Glomerular endothelial cell (primary cell): ENCODE measurements around the gene PPM1B.

DNA sequence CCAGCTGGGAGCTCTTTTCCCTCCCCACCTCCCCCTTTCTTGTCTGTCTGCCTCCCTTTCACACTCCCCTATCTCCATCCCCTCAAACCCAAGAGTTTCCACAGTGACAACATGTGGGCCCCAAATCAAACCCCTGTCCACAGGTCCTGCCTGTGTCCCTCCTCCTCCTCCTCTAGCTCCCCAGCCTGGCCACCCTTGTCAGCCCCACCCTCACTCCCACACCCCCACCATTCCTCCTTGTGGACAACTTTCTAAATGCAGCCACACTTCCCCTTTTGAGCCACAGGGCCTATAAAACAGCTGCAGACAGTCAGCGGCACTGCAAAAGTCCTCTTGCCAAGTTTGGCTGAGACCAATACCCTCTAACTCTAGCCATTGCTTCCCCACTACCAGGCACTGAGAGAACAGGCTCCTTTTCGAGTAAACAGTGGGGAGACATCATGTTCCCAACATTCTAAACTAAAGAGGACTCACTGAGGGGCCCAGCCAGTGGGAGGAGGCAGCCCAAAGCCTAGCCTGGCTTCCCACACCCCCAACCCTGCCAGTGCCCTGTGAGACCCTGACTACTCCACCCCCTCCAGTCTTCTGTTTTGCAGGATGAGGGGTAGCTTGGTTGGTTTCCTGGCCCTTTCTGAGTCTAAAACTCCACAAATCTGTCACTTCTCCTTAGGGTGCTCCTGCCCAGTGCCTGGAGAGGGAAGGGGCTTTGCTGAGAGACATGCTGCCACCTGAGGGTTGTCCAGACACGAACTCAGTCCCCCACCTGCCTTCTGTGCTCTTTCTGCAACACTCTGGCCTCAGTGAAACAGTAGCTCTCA lies 120.3 kb downstream of the ZFP36L2 start:
- RAMPAGE, long total RNA = no peak

GRCh38 chr2:43127645-43128081 lies 98.7 kb downstream of the ZFP36L2 start:
- RAMPAGE, long total RNA = no peak

DNA sequence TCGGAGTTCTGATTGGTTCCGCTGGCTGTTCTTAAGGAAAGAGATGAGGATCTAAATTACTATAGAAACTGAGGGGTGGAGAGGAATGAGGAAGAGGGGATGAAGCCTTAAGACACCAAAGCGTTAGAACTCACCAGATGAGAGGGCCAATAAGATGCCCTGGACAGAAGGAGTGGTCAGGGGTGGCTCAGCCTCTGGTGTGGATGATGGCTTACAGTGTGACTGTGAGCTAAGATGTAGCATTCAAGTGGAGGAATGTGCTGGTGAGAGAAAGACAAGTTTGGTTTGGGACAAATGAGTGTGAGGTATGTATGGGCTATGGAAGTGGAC lies 97.8 kb downstream of the ZFP36L2 start:
- RAMPAGE, long total RNA = no peak

- RAMPAGE, long total RNA = no peak
Observed at GRCh38 chr2:43136643-43137468, 89.5 kb downstream of the ZFP36L2 start.

- RAMPAGE, long total RNA = no peak
Observed at GRCh38 chr2:43162272-43162634, 64.2 kb downstream of the ZFP36L2 start.

- RAMPAGE, long total RNA = no peak
Observed at GRCh38 chr2:43215870-43216324, 10.5 kb downstream of the ZFP36L2 start.

DNA sequence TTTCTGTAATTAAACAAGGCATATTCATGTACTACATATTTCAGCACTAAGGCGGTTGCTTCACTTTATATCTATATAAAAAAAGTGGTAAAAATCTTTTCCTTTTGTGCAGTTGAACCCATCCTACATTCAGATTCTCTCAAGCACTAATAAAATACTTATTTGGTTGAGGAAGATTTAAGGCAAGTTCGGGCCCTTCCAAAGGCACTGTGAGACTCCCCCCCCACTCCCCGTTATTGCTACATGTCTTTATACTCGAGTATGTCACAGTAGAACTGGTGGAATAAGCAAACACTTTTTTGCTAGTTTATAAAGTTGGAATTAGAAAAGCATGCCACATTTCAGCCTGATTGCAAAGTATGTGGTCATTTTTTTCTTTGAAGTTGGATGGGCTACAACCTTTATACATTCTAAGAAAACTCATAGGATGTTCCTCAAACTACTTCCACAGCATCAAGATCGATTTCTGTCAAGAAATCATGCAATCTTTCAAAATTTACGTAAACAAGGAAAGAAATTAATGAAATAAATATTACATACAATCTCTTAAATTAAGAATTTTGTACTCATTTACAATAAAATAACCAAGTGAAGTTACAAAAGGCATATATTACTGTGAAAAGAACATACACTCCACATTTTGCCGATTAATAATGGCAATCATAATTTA lies 3.6 kb downstream of the ZFP36L2 start:
- RAMPAGE, long total RNA = no peak

- RAMPAGE, long total RNA = no peak
Observed at GRCh38 chr2:43264853-43265349, 38.5 kb upstream of the ZFP36L2 start.

DNA sequence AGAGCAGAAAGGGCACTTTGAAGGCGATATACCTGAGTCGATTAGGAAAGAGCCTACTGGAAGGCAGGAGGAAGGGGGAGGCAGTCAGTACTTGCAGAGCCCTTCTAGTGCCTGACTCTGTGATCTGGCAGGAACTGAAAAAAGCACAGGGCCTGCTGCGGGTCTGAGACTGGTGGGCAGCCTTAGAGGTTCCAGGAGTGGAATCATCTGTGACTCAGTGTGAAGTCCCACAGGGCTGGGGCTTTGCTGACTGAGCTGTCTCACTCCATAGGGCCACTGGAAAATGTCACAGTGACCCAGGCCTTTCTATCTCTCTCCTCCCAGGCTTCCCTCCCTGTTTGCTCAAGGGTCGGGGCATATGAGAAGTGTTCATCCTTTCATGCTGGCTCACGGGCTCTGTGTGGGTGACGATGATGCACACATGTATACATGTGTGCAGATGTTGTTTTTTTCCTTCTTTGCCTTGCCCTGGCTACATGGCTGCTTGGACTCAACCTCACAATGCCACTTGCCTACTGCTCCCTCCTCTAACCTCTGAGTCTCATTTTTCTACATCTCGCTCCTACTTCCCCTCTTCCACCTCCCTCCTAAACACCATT lies 47.2 kb upstream of the ZFP36L2 start:
- RAMPAGE, long total RNA = no peak

GRCh38 chr2:43469673-43470550 lies 125.9 kb downstream of the THADA start:
- RAMPAGE, long total RNA = no peak

- RAMPAGE, long total RNA = no peak
Observed at GRCh38 chr2:43536993-43537588, 58.7 kb downstream of the THADA start.

GRCh38 chr2:43825162-43825549 lies 13.5 kb downstream of the ABCG5 start:
- RAMPAGE, long total RNA = no peak

GRCh38 chr2:43841353-43841998 lies 2.7 kb downstream of the ABCG8 start:
- RAMPAGE, long total RNA = no peak

DNA sequence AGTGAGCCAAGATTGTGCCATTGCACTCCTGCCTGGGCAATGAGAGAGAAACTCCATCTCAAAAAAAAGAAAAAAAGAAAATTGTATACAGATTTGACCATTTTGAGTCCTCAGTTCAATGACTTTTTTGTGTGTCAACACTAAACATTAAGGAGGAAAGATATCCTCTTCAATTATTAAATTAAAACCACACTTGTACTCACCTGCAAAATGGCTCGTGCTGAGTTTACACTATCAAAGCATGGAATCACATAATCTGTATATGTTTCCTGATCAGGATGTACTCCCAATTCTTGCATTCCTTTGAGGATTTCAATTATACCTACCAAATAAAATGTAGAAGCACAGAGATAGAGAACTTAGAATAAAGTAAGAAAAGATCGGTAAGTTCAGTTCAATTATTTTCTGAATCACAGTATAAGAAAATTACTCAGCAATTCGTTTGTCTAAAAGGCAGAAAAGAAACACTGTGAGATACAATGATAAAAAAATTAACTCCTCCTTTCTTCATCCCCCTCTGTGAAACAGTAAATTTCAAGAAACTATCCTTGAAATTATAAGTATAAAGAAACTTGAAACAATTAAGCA lies 32.3 kb downstream of the LRPPRC start:
- RAMPAGE, long total RNA = no peak

- RAMPAGE, long total RNA = no peak
Observed at GRCh38 chr2:44044131-44044743, 48.4 kb upstream of the LRPPRC start.

DNA sequence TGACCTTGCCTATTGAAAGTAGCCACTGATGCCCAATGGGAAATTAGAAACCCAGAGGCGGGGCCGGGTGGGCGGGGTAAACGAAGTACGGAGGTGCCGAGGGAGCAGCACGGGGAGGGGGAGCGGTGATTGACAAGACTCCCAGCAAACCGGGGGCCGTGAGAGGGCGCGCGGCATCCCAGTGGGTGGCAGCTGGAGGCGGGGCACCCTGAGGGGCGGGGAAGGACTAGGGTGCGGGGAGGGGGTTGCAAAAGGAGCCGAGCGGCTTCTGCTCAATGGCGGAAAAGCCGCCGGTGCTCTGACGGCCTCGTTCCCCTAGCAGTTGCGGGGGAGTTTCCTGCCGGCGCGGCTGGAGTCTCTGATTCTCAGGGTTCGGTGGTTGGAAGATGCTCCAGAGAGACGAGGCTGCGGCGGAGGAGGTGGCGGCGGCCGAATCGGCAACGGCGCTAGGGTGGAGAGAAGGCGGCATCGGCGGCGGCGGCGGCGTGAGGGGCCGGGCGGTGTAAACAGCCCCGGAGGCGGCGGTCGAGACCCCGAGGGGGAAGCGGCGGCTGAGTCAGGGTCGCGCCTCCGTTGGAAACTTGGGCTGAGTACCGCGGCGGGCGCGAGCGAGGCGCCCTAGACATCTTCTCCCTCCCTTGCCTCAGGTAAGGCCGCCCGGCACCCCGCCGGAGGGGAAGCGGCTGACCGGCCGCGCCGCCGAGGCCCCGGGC lies at the start of gene PPM1B:
PPM1B (plus strand) TSS at position 248 of the 713 bp plus-strand sequence.
- RAMPAGE, long total RNA = start-site peak on the plus strand centred at position 242 of the sequence, 46 bp wide, 64 and 90 reads in 2 replicates

DNA sequence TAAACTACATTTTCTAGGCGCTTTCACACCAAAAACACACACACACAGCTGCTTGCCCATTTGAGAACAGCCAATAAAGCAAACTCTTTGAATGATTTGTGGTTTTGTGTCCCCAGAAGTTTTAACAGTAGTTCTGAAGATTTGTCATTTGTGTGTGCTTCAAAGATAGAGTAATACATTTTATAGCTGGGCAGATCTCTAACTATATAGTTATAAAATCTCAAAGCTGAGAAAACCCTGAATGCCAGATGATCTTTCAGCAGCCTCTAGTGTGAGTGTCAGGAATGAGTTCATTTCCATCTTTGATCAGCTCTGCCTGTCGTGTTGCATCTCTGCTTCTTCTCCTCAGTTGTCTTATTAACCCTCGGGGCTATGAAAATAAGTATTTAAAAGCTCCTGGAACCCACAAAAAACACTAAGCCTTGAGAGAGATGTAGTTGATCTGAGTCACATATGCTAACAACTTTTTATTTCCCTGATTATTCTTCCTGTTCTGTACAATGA lies 30.1 kb upstream of the SLC3A1 start:
- RAMPAGE, long total RNA = no peak

DNA sequence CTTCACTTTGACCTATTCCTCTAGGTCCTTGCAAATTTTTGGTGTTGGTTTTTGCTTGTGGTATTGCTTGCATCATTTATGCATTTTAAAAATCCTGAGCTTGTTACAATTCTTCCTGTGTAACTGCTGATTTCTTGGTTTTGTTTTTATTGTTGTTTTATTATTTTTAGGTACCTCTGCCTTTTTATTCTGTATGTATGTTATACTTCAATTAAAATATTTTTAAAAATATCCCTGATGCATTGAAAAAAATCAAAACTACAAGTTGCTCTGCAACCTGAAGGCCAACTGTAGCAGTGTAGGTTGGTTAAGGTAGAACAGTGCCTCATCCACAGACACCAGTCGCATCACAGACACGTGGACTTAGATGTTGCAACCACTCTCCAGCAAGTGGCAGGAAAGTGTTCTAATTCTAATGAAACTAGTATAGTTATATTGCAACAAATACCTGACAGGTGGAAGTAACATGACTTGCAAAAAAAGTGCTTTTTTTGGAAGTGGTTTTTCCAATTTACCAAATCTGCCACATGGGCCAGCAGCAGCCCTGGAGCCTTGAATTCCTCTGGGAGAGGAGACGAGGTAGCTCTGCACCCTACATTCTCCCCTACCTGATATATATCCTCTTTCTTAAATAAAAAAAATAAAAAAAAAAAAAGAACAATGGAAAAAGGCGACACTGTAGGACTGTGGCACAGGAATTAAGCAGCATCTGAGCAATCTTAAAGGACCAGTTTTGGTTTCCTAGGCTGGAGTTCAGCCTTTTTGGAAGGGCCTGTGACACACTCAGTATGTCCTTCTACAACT lies 28.4 kb upstream of the SLC3A1 start:
- RAMPAGE, long total RNA = no peak

DNA sequence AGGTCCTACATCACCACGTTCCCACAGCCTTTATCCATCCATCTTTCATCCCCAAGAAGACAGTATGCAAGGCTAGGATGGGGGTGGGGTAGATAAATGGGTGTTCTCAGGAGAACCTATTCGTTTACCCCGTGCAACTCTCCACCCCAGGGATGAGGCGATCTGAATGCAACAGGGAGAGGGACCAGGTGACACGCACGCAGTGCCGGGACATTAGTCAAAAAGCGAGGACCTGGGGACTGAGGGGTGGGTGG lies 297 bp downstream of the PREPL start:
- RAMPAGE, long total RNA = no peak

- RAMPAGE, long total RNA = no peak
Observed at GRCh38 chr2:45013979-45014477, 4.8 kb upstream of the SIX2 start.